ENCODE measurements around the genes CC2D1A, DCAF15 and PALM3.

- PRO-cap, 6 experiments, result no peak in any of the 6 experiments
- RAMPAGE, long total RNA, 2 experiments, result no peak in any of the 2 experiments
- RRBS, result no CpG with 5 or more reads among the region's 12 CpGs
Observed at GRCh38 chr19:13101195-13102136, 1.2 kb downstream of the LYL1 start.

DNA sequence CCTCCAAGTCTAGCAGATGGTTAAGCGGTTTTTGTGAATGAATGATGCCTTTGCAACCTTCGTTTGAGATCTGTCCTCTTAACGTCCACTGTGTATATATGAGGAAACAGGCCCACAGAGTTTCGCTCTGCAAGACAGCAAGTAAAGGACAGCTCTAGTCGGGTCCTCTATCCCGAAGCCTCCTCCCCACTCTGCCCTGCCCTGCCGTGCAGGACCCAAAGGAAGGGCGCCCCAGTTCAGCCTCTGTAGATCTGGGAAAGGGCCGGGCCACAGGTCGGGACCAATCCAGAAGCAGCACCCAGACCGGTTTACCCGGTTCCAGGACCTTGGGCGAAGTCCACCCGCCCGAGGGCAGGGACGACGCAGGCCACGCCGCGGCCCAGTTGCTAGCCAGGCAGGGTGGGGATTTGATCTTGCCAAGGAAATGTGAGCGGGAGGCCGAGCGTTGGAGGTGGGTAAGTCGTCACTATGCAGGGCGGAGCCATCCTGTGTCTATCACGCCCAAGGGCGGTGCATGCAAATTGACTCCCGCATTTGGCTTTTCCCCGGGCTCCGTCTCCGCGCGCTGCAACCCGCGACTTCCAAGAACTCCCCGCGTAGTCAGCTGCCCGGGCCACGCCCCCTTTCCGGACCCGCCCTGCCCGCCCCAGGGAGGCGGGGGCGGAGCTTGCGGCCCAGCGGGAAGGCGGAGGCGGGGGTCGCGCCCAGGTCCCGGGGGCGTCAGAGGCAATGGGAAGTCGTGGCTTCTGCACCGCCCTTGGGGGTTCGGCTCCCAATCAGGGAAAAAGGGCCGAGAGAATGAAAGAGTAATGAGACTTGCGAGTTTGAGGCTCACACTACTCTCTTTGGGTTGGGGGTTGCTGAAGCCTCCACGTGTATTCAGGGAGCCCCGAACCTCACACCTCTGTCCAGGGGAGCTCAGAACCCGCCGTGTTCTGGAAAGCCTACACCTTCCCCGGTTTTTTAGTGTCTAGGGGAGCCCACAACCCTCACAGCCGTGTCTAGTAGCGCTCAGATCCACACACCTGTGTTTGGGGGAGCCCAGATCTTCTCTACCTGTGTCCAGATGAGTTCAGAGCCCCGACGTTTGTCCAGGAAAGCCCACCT is 12.7 kb downstream of the IER2 start:
- PRO-cap, 6 experiments, result peak in 6 of 6 experiments; most common plus-strand start position 707 of the sequence (in 4); most common minus-strand start position 193 of the sequence (in 6)
- RAMPAGE, long total RNA, 2 experiments, result no peak in any of the 2 experiments
- RRBS, result 2% methylated on average over 23 of the region's 66 CpGs

GRCh38 chr19:13779665-13780318 is 5.5 kb downstream of the C19orf53 start:
- PRO-cap, 6 experiments, result no peak in any of the 6 experiments
- RAMPAGE, long total RNA, 2 experiments, result no peak in any of the 2 experiments
- RRBS, result no CpG with 5 or more reads among the region's 13 CpGs

DNA sequence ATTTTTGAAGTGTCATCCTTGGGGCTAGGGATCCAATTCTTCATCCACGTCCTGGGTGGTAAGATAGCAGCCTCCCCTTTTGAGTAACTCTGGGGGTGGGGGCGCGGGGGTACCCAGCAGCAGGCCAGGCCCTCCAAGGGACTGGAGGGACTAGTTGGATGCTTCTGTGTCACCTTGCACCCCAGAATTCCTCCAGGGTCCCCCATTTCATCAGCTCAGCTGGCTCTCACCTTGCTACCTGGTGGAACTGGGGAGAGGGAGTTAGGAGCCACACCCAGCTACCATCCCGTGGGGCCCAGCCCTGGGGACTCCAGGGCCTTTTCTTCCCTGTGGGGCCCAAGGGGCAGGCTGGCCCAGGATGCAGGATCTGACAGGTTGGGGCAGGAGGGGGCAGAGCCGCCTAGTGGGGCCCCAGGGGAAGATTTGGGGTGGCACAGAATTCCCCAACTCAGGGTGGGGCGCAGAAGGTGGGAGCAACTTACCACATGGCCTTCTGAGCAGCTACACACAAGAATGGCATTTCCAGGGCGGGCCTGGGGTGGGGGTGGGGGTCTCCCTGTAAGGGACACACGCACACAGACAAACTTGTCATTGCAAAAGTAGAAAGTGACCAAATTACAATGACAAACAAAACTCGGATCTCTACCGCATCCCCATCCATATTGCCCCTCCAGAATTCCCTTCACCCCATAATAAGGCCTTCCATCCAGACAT is 32.7 kb upstream of the NANOS3 start:
- PRO-cap, 6 experiments, result no peak in any of the 6 experiments
- RAMPAGE, long total RNA, 2 experiments, result no peak in any of the 2 experiments
- RRBS, result no CpG with 5 or more reads among the region's 10 CpGs

- PRO-cap, 6 experiments, result peak in 6 of 6 experiments; most common plus-strand start chr19:13851481 (in 4); most common minus-strand start chr19:13851255 (in 4)
- RAMPAGE, long total RNA, 2 experiments, result no peak in any of the 2 experiments
- RRBS, result 0% methylated on average over 1 of the region's 32 CpGs
Observed at GRCh38 chr19:13850739-13851825, 25.9 kb upstream of the NANOS3 start.

DNA sequence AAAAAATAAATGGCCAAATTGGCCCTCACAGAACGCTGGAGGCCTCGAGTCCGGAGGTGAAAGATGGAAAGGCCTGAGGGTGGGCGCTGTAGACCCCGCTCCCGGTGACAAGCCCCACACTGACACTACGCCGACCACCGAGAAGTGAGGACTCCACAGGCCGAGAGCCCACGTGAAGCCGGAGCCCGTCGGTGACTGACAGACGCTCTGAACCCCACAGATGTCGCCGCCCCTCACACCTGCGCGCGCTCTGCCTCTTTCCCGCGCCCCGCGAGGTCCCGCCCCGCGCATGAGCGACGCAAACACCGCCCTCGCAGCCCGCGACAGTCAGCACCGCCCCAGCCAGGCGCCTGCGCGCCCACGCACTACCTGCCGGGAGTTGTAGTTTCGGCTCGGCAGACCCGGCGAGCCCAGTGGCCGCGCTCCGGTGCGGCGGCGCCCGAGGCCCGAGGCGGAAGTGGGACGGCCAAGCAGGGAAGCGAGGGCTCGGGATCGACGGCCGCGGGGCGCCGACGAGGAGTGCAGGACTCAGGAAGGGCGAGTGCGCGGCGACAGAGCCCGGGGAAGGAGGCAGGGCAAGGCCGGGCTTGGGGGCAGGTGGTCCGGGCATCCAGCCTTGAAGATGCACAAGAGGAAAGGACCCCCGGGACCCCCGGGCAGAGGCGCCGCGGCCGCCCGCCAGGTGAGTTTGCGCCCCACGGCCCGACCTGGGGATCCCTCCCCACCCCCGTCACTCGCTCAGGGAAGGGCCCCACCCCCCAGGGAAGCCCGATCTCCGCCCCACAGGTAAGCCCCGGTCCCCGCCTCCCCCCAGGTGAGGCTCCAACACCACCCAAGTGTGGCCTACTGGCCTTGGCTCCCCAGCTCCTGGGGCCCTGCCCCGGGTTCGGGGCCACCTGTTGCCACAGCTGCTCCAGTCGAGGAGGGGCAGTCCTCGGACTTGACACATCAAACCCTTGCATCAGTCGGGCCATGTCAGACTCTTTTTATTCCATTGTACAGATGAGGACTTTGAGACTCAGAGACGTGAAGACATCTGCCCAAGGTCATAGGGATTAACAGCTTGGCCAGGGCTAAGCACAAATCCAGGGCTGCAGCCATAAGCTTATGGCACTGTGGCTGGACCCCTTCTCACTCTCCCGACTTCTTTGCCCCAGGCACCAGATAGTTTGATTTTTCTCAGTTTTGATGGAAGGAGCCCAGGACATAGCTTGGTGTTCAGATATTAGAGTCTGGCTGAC is at the start of gene CC2D1A:
CC2D1A (plus strand) TSS at position 382 of the 1,241 bp plus-strand sequence.
- PRO-cap, 6 experiments, result peak in 6 of 6 experiments; most common plus-strand start position 398 of the sequence (in 6); most common minus-strand start position 291 of the sequence (in 4)
- RAMPAGE, long total RNA, 2 experiments, result start-site peak on the plus strand in 1 of 2 experiments, centred at position 450 of the sequence, 377 reads per replicate
- RRBS, result 4% methylated on average over 13 of the region's 92 CpGs

DNA sequence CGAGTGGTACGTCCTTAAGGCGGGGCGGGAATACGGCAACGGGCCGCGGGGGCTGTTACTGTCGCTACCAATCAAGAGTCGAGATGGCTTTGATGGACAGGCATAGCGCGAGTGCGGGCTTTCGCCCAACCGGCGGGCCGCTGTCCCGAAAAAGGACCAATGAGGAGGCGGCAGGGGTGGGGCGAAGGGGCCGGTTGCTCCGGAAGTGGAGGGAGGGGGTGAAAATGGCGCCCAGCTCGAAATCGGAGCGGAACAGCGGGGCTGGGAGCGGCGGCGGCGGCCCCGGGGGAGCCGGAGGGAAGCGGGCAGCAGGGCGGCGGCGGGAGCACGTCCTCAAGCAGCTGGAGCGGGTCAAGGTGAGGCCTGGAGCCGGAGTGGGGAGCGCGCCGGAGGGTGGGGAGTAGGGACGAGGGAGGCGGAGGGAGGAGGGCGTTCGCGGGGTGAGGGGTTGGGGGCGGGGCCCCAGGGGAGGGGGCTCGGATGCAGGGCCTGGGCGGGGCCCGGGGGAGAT is at the start of gene DCAF15:
DCAF15 (plus strand) TSS at position 221 of the 511 bp plus-strand sequence.
- PRO-cap, 6 experiments, result peak in 6 of 6 experiments; most common plus-strand start position 221 of the sequence (in 5)
- RAMPAGE, long total RNA, 2 experiments, result start-site peak on the plus strand in 1 of 2 experiments, centred at position 212 of the sequence, 32 reads per replicate
- RRBS, result 2% methylated on average over 22 of the region's 52 CpGs

DNA sequence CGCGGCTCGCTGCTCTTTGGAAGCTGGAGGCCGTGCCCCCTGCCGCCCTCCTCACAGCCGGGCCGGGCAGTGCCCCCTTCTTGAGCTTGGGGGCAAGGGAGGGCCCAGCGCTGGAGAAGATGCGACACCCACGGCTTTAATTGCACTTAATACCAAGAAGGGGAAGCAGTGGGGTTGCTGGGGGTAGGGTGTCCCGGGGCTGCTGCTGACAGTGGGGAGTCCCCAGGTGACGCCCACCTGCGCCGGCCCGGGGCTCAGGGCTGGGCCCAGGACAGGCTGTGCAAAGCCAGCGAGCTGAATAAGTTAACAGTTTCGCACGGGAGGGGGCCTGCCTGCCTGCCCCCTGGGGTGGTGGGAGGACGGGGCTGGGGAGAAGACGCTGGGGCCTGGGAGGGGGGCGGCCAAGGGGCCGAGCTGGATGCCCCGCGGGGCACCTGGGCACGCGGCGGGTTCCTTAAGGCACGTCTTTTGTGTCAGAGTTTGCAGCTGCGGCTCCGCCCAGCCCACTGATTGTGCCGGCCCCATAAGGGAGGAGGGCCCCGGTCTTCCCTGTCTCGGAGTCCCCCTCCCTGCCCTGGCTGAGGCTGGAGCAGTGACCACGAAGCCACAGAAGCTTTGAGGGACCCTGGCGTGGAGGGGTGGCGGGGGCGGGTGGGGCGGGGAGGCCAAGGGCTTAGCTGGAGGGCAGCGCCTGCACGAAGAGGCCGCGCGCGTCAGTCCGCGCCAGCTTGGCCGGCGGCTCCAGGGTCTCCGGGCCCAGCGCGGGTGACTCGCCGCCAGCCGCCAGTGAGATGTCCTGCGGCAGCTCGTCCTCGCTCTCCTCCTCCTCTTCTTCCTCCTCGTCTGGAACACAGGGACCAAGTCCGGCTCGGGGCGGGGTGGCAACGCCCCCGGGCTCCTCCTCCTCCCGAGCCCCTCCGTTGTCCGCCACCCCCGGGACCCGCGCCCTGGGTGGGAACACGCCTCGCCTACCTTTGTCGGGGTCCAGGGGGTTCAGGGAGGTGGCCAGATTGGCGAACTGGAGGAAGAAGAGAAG is 10.0 kb downstream of the DCAF15 start:
- PRO-cap, 6 experiments, result no peak in any of the 6 experiments
- RAMPAGE, long total RNA, 2 experiments, result no peak in any of the 2 experiments
- RRBS, result 63% methylated on average over 15 of the region's 73 CpGs

GRCh38 chr19:14002882-14003699 is 3.0 kb downstream of the RFX1 start:
- PRO-cap, 6 experiments, result peak in 1 of 6 experiments; most common minus-strand start chr19:14003483 (in 1)
- RAMPAGE, long total RNA, 2 experiments, result no peak in any of the 2 experiments
- RRBS, result no CpG with 5 or more reads among the region's 15 CpGs

GRCh38 chr19:14042516-14043437 is 11.2 kb downstream of the IL27RA start:
- PRO-cap, 6 experiments, result no peak in any of the 6 experiments
- RAMPAGE, long total RNA, 2 experiments, result no peak in any of the 2 experiments
- RRBS, result 95% methylated on average over 2 of the region's 20 CpGs

DNA sequence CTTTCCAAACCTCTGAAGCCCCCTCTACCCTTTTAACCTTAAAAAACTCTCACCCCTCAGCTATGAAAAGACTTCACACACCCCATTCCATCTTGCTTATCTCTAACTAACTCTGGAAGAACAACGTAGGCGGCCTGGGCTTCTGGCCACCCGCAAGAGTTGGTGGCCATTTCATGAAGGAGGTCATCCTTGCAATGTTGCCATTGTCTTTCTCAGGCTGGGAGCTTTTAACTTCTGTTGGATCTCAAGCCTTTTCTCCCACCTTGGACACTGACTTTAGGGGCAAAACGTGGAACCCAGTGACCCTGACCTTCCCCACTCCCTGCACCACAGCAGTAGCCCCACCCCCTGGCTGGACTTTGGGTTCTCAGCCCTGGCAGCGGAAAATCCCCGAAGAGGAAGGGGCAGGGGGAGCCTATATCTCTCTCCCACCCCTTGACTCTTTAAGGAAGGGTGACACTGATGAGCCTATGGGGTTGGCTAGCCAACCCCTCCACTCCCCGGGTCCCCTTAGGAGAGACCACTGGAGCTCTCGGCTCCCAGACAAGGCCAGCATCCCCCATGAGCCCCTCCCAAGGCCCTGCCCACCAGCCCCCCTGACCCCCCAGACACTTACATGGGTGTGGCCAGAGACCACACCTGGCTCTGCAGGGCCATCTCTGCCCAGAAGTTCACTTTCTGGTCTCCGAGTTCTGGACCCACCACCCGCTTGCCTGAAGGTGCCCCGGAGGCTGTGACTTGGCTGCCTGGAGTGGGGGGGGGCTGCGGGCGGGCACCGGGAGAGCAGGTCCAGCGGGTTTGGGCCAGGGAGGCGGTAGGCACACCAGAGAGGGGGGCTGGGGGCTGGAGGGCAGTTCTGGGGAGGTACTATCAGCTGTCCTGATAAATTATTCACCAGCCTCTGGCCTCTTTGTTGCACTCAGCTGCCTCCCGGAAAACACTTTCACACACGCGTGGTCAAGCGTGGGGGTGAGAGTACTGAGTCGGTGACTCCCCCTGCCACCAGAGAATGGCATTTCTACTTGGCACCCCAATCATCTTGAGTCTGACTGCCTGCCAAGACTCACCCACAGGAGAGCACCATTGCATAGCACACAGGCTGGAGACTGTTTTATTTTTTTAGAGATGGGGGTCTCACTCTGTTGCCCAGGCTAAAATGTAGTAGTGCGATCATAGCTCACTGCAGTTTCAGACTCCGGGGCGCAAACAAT is at the start of gene PALM3:
PALM3 (minus strand) TSS at position 753 of the 1,211 bp plus-strand sequence.
- PRO-cap, 6 experiments, result no peak in any of the 6 experiments
- RAMPAGE, long total RNA, 2 experiments, result no peak in any of the 2 experiments
- RRBS, result 50% methylated on average over 4 of the region's 24 CpGs

- PRO-cap, 6 experiments, result peak in 2 of 6 experiments; most common minus-strand start chr19:14107999 (in 2)
- RAMPAGE, long total RNA, 2 experiments, result start-site peak on the minus strand in 2 of 2 experiments, at chr19:14107358-14108058 at its widest, 19 to 143 reads per replicate
- RRBS, result 35% methylated on average over 5 of the region's 27 CpGs
Observed at GRCh38 chr19:14107165-14108415, 10.0 kb downstream of the PRKACA start.

GRCh38 chr19:14114720-14115338 is 2.7 kb downstream of the PRKACA start:
- PRO-cap, 6 experiments, result no peak in any of the 6 experiments
- RAMPAGE, long total RNA, 2 experiments, result no peak in any of the 2 experiments
- RRBS, result no CpG with 5 or more reads among the region's 10 CpGs

DNA sequence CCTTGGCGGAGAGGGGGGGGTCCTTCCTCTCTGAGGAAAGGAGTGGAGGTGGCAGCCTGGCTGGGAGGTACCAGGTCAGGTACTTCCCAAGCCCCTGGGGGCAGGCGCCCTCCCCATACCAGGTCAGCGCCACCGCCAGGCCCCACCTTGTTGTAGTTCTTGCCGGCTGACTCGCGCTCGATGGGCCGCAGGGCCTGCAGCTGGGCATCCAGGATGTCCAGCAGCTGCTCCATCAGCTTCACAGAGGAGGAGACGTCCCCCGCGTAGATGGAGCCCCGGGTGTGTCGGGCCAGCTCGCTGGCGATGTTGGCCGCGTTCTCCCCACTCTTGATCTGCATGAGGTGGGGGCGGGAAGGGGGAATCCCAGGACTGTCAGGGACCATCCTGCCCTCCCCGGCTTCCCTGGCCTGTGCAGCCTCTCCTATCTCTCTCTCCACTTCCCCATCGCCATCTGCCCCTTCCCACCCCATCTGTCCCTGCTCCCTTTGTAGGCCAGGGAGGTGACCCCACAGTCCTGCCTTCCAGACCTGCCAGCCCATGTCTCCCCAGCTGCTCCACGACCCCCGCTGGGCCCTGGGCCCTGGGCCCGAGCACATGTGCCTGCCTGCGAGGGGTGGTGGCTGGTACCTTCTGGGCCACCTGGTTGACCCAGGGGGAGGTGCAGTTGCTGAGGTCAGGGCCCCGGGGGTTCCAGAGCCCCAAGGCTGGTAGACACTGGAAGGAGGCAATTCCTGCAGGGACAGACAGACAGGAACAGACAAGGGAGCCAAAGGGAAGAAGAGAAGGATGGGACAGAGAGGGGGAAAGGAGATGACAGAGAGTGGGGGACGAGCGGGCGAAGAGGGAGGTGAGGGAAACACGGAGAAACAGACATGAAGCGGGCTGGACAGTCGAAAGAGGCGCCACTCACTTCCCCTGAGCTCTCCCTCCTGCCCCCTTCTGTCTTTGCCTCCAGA is 23.9 kb upstream of the ASF1B start:
- PRO-cap, 6 experiments, result peak in 1 of 6 experiments; most common minus-strand start position 156 of the sequence (in 1)
- RAMPAGE, long total RNA, 2 experiments, result no peak in any of the 2 experiments
- RRBS, result 72% methylated on average over 9 of the region's 33 CpGs

DNA sequence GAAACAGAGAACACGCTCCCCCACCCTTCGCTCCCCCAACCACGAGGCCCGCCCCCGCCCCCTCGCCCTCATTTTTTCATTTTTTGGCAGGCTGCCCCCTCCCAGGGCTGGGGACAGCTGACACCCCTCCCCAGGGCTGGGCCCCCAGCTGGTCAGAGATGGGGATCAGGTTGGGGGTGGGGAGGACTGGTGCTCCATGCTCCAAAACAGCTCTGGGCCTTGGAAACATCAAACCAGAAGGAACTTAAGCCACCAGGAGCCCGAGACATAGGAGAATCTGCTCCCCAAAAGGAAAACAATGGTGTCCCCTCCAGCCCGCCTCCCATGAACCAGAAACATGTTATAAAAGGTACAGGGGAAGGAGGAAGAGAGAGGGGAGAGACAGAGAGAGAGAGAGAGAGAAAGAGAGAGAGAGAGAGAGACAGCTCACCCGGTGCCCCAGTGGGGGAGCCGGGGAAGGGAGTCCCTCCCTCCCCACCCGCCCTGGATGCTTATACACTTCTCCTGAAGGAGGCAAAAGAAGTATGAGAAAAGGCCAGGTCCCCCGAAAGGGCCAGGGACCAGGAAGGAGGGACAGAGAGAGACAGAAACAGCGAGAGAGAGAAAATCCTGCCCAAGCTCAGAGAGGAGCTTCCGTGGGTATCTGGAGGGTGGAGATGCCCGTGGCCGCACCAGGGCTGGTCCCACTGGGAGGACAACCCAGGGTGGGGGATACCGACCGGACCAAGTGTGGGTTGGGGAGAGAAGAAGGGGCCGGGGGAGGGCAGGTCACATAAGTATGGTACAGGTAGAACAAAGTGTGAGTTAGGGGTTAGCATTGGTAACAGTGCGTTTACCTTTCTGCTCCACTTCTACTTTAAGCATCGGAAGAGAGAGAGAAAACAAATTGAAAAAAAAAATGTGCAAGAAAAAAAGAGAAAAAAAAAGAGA is 30.1 kb upstream of the ASF1B start:
- PRO-cap, 6 experiments, result no peak in any of the 6 experiments
- RAMPAGE, long total RNA, 2 experiments, result no peak in any of the 2 experiments
- RRBS, result no CpG with 5 or more reads among the region's 21 CpGs

DNA sequence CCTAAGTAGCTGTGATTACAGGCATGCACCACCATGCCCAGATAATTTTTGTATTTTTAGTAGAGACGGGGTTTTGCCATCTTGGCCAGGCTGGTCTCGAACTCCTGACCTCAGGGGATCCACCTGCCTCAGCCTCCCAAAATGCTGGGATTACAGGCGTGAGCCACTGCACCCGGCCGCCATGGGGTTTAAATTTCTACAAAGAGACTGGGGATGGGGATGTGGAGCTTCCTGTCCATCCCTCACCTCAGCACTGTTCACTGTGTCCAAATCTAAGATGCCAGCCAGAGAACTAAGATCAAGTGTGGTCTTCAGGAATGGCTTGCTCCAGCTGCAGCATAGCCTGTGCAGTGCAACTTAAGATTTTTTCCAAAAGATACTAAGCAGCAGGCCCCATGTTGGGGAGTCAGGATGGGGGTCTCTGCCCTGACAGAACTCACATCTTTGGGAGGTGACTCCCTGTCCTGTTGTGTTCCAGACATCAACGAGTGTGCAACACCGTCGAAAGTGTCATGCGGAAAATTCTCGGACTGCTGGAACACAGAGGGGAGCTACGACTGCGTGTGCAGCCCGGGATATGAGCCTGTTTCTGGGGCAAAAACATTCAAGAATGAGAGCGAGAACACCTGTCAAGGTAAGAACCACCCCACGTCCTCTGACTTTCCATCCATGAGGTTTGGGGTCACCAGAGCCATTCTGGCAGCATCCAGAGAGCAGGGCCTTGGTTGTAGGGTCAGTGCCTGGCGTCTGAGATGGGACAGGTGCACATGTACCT is 9.4 kb downstream of the ADGRE5 start:
- PRO-cap, 6 experiments, result no peak in any of the 6 experiments
- RAMPAGE, long total RNA, 2 experiments, result no peak in any of the 2 experiments
- RRBS, result no CpG with 5 or more reads among the region's 16 CpGs

DNA sequence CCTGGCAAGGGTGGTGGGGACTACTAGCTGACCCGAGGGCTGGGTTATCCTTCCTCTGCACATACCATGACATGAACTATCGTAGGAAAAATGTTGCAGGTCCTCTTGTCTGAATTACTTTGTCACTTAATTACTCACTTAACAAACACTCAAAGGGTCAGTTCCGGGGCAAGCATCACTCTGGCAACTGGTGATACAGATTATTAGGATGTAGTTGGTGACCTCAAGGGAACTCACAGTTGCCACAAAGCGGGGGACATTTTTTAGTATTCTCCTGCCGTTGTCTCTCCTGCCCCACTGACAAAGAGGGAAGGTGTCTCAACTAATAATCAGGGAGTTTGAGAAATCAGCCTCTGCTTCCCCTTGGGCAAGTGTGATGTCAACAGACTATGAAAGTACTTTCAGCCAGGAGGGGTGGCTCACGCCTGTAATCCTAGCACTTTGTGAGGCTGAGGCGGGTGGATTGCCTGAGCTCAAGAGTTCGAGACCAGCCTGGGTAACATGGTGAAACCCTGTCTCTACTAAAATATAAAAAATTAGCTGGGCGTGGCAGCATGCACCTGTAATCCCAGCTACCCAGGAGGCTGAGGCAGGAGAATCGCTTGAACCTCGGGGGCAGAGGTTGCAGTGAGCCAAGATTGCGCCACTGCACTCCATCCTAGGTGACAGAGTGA is 10.3 kb downstream of the DNAJB1 start:
- PRO-cap, 6 experiments, result no peak in any of the 6 experiments
- RAMPAGE, long total RNA, 2 experiments, result no peak in any of the 2 experiments
- RRBS, result no CpG with 5 or more reads among the region's 12 CpGs

- PRO-cap, 6 experiments, result no peak in any of the 6 experiments
- RAMPAGE, long total RNA, 2 experiments, result no peak in any of the 2 experiments
- RRBS, result no CpG with 5 or more reads among the region's 7 CpGs
Observed at GRCh38 chr19:14514458-14515105, 3.6 kb downstream of the DNAJB1 start.

GRCh38 chr19:14528840-14529395 is 476 bp upstream of the TECR start:
- PRO-cap, 6 experiments, result peak in 4 of 6 experiments; most common minus-strand start chr19:14529271 (in 2)
- RAMPAGE, long total RNA, 2 experiments, result no peak in any of the 2 experiments
- RRBS, result no CpG with 5 or more reads among the region's 34 CpGs

GRCh38 chr19:14622026-14622516 is 39.2 kb downstream of the CLEC17A start:
- PRO-cap, 6 experiments, result no peak in any of the 6 experiments
- RAMPAGE, long total RNA, 2 experiments, result no peak in any of the 2 experiments
- RRBS, result no CpG with 5 or more reads among the region's 6 CpGs